Mesenteric fat pad (tissue), 1 donor: ENCODE measurements around a stretch of chr21.

GRCh38 chr21:39869029-39869679 lies 1.9 kb downstream of the PCP4 start:
- PRO-cap: no peak

DNA sequence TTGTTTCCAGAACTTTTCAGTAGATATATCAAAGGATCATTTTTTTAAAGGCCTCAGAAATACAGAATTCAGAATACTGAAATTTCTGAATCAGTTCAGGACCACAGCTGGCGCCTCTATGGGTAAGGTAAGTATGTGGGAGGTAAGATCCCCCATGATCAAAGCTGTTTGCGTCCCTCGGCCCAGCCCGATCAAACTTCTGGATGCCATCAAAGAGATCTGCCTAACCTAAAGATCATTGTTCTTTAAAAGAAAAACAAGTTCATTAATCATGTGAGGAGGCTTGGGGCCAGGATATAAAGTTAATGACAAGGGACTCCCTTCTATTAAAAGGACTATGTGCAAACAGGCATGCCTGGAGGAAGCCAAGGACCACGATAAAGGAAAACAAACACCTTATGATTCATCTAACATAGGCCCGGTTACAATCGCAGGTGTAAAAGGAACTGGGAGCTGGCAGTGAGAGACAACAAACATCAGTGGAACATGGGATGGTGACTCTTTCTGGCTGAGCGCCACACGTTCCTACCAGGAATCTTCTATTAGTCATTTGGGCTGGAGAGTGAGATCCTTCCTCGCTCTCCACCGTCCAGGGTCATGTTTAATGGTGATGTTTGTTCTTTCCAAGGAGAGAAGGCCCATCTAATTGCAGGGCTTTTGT lies 2.8 kb upstream of the BACE2 start:
- PRO-cap: no peak

GRCh38 chr21:41186864-41187721 lies 19.1 kb downstream of the BACE2 start:
- PRO-cap: no peak

- PRO-cap: no peak
Measured at GRCh38 chr21:41251019-41251244, 65.7 kb upstream of the FAM3B start.

- PRO-cap: no peak
Measured at GRCh38 chr21:41369951-41370199, 8.0 kb downstream of the MX2 start.

- PRO-cap: no peak
Measured at GRCh38 chr21:41396378-41397125, 29.5 kb upstream of the MX1 start.

GRCh38 chr21:41485679-41486360 lies 22.1 kb downstream of the TMPRSS2 start:
- PRO-cap: no peak

GRCh38 chr21:41574297-41574763 lies 66.4 kb upstream of the TMPRSS2 start:
- PRO-cap: no peak

DNA sequence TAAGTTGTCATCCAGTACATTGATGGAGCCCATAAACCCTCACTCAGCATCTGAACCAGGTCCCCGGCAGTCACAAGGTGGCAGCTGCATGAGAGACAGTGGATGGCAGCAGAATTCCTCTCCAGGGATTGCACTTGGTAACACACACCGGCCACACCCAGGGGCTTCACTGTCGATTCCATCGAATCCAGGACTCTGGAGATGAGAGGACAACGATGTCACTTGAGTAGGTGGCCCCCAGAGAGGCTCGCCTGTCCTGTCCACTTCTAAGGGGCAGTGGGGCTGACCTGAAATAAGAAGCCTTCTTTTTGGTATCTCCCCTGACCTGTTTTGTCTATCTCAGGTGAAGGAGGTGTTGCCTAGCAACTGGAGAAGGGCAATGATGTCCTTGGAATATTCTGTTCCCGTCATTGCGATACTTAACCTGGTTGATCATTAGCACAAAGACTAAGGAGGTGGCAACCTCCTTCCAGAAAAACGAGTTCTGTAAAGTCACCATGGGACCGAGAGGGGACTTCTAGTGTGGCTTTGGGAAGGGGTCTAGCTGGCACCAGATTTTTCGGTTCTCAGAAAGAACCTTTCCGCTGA lies 85.1 kb upstream of the TMPRSS2 start:
- PRO-cap: no peak

DNA sequence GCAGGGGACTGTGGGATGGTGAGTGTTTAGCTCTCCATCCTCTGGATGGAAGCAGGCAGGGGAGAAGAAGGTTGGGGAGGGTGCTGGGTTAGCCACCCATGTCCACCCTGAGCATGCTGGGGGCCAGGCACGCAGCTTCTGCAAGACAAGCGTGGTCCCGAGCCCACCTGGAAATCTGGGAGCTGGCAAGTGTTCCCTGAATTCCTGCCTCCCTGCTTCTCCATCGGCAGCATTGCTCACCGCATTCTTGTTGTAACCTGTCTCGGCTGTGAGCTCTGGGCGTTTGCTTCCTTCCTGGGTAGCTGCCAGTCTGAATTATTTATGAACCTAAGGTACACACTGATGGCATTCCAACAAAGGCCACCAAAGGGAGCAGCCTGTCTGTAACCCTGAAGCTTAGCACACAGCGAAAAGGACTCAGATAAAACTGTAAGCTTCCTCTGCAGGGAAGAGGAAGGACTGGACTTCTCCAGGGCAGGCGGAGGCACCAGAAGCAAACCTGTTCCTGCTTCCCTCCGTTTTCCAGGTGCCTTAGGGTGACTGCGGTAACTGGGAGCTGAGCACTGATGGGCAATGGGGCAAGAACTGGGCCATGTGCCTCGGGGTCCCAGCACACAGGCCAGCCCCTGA lies 88.5 kb downstream of the RIPK4 start:
- PRO-cap: no peak

GRCh38 chr21:41680923-41681963 lies 85.6 kb downstream of the RIPK4 start:
- PRO-cap: no peak

DNA sequence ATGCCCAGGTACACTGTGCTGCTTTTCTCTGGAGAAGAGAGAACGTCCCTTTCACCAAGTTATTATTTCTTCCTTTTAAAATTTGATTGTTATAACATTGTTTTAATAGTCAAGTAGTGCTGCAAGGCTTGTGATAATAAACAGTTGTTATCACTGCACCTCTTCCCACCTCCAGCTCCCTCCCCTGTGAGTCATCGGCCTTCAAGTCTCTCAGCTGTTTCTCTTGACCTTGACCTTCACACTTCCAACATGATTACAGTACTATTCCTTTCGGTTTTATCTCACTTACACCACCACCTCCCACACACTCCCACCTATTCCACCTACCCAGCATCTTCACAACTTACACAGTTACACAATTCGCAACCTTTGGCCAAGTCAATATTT lies 60.3 kb downstream of the RIPK4 start:
- PRO-cap: no peak

- PRO-cap: no peak
Measured at GRCh38 chr21:41768445-41769621, 2.0 kb upstream of the RIPK4 start.

DNA sequence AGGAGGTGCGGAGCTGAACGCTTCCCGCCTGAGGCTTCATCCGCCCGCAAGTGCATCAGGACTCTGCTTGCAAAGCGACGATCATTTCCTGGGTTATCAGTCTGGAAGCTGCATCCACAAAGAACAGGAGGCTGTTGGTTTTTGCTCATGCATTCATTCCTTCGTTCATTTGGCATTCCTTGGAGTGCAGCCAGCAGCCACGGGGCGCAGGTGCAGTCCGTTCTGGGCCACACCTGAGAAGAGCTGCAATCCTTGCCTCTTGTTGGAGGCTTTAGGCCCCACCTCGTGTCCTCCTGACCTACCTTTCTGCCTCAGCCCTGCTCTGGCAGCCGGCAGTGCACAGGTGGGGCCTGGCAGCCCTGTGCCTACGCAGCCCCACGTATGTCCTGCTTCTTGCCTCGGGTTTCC lies 19.6 kb upstream of the C2CD2 start:
- PRO-cap: no peak

GRCh38 chr21:42000893-42001465 lies 9.2 kb downstream of the ZBTB21 start:
- PRO-cap: no peak

DNA sequence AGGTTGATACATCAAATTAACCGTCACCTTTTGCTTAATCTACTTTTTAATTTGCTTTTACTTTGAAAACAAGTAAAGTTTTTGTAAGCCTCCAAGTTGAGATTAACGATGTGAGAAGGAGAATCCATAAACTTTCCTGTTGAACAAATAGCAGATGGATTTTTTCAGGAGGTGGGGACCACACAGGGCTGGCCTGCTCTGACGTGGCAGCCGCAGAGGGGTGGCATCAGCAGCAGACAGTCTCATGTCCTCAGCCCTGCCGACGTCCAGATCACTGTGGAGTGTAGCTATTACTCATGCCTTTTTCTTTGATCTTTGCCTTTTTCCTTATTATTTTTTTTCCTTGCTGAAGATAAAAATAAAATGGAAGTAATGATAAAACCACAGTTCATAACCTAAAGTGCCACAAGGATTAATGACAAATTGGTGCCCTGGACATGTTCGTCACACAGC lies 15.2 kb upstream of the ZBTB21 start:
- PRO-cap: no peak

GRCh38 chr21:42028972-42029296 lies 18.8 kb upstream of the ZBTB21 start:
- PRO-cap: no peak

- PRO-cap: no peak
Measured at GRCh38 chr21:42058882-42059328, 12.2 kb upstream of the UMODL1 start.

DNA sequence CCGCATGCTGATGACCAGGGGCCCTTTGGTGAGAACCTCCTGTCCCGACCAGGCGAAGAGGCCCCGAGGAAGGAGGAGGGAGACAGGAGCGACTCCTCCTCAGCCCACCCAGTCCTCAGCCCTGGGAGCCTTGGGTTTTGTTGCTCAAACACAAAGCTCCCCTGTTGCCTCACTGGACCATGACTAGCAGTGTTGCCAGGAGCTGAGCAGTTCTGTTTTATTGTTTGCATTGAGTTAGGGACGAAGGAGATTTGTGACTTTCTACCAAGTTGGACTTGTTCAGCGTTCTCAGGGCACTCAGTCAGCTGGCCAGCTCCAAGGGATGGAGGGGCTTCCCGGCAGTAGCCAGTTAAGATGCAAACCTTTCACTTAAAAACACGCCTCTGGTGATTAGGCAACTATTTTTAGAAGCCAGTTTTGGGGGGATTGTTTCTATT lies 10.1 kb downstream of the UMODL1 start:
- PRO-cap: no peak

- PRO-cap: no peak
Measured at GRCh38 chr21:42108268-42109224, 37.4 kb downstream of the UMODL1 start.